UCH-1 (cell line): ENCODE data around the genes GTF3C1, XPO6 and NPIPB8.

- RRBS, result 12% methylated on average over 15 of the region's 69 CpGs
These were observed 43.2 kb downstream of the C16orf82 start for GRCh38 chr16:27109565-27110781.

GRCh38 chr16:27173828-27174654, 29.3 kb upstream of the KDM8 start:
- RRBS, result no CpG with 5 or more reads among the region's 10 CpGs

DNA sequence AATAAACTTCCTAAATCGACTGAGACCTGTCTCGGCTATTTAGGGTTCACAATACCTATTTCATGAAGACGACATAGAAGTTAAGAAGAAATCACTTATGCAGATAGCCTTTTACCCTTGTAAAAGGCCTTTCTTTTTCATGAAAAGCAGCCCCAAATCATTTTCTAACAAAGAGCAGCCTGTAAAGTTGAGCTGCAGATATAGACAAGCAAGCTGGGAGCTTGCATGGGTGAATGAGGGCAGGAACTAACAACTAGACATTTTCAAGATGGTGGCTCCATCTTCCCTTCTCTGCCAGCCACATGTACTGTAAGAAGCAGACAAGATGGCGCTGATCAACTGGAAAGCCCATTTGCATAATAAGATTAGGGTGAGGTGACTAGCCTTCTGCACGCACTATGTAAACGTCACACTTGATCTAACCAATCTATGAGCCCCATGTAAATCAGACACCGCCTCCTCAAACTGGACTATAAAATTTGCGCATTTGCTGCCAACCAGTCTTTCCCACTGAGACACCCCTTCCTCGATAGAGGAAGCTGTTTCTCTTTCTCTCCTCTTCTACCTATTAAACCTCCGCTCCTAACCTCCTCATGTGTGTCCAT, 4.6 kb upstream of the KDM8 start:
- RRBS, result no CpG with 5 or more reads among the region's 10 CpGs

- RRBS, result 93% methylated on average over 2 of the region's 10 CpGs
These were observed 1.5 kb downstream of the IL4R start for GRCh38 chr16:27314930-27315948.

GRCh38 chr16:27322968-27323447, 9.2 kb downstream of the IL4R start:
- RRBS, result no CpG with 5 or more reads among the region's 4 CpGs

DNA sequence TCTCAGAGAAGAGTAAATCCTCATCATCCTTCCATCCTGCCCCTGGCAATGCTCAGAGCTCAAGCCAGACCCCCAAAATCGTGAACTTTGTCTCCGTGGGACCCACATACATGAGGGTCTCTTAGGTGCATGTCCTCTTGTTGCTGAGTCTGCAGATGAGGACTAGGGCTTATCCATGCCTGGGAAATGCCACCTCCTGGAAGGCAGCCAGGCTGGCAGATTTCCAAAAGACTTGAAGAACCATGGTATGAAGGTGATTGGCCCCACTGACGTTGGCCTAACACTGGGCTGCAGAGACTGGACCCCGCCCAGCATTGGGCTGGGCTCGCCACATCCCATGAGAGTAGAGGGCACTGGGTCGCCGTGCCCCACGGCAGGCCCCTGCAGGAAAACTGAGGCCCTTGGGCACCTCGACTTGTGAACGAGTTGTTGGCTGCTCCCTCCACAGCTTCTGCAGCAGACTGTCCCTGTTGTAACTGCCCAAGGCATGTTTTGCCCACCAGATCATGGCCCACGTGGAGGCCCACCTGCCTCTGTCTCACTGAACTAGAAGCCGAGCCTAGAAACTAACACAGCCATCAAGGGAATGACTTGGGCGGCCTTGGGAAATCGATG, 38.2 kb upstream of the IL21R start:
- RRBS, result no CpG with 5 or more reads among the region's 14 CpGs

- RRBS, result 94% methylated on average over 2 of the region's 7 CpGs
These were observed 27.8 kb upstream of the IL21R start for GRCh38 chr16:27374150-27374661.

GRCh38 chr16:27377645-27378163, 24.3 kb upstream of the IL21R start:
- RRBS, result no CpG with 5 or more reads among the region's 2 CpGs

- RRBS, result 3% methylated on average over 50 of the region's 74 CpGs
These were observed at the start of gene GTF3C1 for GRCh38 chr16:27549261-27550251. TSS of gene GTF3C1 (minus strand) at chr16:27549913.

DNA sequence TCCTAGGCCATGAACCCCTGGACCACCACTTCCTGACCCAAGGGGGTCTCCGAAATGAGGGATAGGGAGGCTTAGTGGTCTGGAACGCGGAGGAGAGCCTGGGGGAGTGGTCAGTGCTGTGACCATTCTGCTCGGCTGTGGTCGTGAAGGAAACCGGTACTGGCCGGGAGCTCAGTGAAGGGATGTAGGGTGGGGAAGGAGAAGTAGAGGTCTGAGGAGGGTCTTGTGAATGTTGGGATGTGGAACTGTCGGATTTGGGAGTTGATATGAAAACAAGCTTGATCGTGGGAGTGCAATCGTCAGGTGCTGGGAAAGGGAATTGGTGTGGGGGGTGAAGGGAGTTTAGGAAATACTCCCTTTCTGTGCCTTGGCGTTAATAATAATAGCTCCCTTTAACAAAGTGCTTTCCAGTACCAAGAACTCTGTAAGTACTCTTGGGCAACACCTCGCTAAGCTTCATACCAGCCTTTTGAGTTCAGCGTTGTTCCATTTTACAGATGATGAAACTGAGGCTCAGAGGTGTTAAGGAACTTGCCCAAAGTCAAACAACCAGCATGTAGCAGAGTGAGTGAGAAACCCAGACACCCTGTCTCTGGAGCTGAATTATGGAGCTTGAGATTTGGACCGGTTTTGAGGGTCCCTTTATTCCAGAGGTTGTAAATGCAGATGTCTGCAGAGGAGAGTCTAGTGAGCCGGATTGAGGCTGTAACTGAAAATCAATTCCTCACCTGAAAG, 475 bp downstream of the KATNIP start:
- RRBS, result no CpG with 5 or more reads among the region's 15 CpGs

- RRBS, result no CpG with 5 or more reads among the region's 9 CpGs
These were observed 64.7 kb upstream of the GSG1L start for GRCh38 chr16:28128022-28128869.

- RRBS, result no CpG with 5 or more reads among the region's 15 CpGs
These were observed 56.0 kb downstream of the XPO6 start for GRCh38 chr16:28155280-28156675.

DNA sequence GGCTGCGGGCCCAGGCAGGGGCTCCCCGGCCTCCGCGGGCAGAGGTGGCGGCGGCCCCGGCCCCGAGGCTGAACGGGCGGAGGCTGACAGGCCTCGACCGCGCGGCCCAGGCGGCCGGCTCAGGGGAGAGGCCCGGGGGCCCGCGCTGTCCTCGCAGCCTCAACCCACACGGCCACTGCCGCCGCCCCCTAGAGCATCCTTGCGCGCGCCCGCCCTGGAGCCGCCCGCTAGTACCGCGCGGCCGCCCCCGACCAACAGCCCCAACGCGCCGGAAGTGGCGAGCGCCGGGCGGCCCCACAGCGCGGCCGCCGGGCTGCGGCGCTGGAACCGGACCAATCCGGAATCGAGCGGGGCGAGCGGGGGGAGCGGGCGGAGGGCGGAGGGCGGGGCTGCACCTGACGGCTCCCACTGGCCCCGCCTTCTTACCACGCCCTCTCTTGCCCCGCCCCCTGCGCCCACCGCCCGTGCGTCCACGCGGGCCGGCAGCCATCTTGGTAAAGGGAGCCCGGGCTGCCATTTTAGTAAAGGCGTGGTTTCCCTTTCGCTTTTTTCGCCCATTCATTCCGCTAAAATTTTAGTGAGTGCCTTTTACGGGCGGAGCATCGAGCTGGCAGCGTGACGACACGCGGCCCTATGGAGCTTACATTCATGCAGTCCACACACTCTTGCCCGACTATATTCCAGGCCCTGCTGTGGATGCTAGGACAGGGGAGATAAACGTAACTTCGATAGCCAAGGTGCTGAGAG, at the start of gene XPO6:
Gene XPO6, minus strand, starts transcription at position 276 of the 747 bp plus-strand sequence.
- RRBS, result 4% methylated on average over 11 of the region's 83 CpGs

GRCh38 chr16:28258348-28258885, 33.9 kb upstream of the SBK1 start:
- RRBS, result no CpG with 5 or more reads among the region's 20 CpGs

DNA sequence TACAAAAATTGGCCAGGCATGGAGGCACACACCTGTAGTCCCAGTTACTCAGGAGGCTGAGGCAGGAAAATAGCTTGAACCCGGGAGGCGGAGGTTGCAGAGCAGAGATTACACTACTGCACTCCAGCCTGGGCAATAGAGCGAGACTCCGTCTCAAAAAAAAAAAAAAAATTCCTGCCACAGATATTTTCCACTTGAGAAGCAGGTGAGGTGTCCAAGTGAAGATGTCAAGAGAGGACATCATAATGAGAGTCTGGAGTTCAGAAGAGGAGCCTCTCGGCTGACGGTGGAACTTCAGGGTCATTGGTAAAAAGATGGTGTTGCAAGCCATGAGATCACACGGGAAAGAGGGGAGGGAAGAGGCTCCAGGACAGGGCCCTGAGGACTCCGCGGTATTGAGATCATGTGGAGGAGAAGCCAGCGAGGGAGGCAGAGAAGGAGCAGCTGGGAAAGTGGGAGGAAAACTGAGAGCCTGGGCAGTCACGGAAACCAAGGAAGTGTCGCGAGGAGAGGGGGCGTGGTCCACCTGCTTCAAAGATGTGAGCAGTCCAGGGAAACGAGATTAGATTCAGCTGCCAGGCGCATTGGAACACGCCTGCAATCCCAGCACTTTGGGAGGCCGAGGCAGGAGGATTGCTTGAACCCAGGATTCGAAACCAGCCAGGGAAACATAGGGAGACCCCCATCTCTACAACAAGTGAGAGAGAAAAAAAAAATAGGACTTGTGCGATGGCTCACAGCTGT, 27.7 kb upstream of the SBK1 start:
- RRBS, result no CpG with 5 or more reads among the region's 20 CpGs

GRCh38 chr16:28311993-28312278, 19.6 kb downstream of the SBK1 start:
- RRBS, result no CpG with 5 or more reads among the region's 12 CpGs

DNA sequence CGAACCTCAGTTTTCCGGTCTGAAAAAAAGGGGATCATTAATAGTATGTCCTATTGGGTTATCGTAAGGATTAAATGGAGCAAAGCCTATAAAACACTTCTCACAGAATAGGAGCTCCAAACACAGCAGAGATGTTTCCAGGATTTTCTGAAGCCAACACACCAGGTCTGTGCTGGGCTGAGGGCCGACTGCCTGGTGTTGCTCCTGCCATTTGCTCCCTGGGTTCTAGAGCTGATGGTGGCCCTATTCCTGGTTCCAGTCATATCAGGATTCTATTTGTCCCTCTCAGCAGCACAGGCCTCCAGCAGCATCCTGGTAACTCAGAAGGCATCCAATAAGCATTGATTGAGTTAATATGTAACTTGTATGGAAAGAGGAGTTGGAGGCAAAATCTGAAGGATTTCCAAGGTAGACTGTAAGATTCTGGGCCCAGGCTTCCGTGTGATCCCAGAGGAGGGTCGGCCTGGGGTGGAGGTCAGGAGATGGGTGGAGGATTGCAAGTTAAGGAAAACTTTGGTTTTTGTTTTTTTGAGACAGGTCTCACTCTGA, 5.8 kb downstream of the NUPR1 start:
- RRBS, result no CpG with 5 or more reads among the region's 6 CpGs

GRCh38 chr16:28637746-28638178, at the start of gene NPIPB8:
TSS of gene NPIPB8 (plus strand) at chr16:28638065.
- RRBS, result no CpG with 5 or more reads among the region's 1 CpG

DNA sequence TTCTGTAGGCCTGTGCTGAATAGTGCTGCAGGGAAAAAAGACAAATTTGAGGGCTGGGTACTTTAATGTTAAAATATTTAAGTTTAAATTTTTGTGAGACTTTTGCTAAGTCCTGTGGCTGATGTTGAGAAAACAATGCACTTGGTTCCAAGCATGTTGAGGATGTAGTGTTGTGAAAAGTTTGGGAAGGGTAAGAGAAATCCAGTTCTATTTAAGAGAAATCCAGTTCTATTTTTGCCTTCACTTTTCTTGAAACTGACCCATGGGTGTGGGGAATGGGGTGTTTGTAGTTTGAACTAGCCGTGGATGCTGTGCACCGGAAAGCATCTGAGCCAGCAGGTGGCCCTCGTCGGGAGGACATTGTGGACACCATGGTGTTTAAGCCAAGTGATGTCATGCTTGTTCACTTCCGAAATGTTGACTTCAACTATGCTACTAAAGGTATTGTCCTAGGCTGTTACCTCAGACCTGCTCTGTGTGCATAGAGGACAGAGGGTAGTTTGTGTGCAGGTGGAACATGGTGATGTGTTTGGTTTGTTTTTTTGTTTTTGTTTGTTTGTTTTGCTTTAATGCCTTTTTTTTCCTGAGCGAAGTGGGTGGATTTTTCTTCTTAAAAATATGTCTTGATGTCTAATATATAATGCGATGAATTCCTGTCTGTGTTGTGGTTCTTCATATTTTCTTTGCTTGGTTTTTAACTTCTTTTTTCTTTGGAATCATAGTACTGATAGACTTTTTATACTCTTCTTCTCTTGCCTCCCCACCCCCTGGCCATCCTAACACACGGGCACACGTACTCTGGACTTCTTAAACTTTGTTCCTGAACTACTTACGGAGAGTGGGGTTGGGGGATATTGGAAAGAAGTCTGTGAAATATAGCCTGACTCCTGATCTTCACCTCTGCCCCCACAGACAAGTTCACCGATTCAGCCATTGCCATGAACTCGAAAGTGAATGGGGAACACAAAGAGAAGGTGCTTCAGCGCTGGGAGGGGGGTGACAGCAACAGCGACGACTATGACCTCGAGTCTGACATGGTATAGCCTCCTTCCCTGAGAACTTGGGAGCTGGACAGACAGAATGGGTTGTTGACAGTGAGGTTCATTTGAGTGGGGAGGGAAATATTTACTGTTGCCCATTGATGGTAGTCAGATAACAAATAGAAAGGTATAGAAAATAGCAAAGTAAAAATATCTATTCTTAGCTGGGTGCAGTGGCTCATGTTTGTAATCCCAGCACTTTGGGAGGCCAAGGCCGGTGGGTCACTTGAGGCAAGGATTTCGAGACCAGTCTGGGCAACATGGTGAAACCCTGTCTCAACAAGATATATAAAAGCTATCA, 3.6 kb downstream of the ATXN2L start:
- RRBS, result no CpG with 5 or more reads among the region's 18 CpGs

- RRBS, result no CpG with 5 or more reads among the region's 23 CpGs
These were observed 1.8 kb downstream of the SH2B1 start for GRCh38 chr16:28865134-28866072.